ENCODE measurements around a stretch of chr21.

GRCh38 chr21:42228521-42229033, 9.6 kb downstream of the ABCG1 start:
- PRO-cap, 3 experiments = no peak in any of the 3 experiments
- RAMPAGE, long total RNA, 4 experiments = no peak in any of the 4 experiments
- RRBS = no CpG with 5 or more reads among the region's 8 CpGs

GRCh38 chr21:42230521-42231157, 11.7 kb downstream of the ABCG1 start:
- PRO-cap, 3 experiments = no peak in any of the 3 experiments
- RAMPAGE, long total RNA, 4 experiments = no peak in any of the 4 experiments
- RRBS = no CpG with 5 or more reads among the region's 14 CpGs

DNA sequence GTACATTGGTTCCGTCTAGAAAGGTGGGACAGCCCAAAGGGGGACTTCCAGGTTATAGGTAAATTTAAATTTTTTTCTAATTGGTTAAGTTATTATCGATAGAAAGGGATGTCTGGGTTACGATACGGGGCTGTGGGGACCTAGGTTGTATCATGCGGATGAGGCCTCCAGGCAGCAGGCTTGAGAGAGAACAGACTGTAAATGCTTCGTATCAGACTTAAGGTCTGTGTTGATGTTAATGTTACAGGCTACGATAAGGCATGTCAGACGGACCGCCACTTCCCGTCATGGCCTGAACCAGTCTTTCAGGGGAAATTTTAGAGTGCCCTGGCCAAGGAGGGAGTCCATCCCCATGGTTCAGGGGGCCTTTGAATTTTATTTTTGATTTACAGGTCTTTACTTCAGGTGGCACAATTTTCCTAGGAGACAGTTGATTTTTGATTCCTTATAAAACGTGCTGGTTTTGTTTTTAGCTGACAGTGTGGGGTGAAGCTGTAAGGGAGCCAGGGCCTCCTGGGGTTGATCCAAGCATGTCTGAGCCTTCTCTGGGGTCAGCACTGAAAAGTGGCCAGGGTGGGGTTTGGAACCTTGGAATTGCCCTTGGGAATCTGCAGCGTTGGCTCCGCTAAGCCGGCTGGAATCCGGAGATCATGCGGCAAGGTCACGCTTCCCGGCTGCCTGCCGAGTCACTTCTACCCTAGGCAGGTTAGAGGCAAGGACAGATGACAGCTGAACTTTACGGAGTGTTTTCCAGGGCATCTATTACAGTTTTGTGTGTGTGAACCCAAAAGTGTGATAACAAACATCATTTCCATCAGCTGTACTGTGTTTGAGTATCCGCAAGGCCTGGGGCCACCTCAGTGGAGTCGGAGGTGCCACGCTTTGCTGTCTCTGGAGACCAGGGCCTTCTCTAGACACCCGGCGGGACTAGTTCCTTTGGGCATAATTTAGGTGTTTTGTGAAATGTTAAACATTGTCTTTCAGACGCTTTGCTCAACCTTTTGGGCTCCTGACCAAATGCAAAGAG, 16.9 kb downstream of the ABCG1 start:
- PRO-cap, 3 experiments = peak in 3 of 3 experiments; most common plus-strand start position 246 of the sequence (in 1); most common minus-strand start position 203 of the sequence (in 2)
- RAMPAGE, long total RNA, 4 experiments = no peak in any of the 4 experiments
- RRBS = no CpG with 5 or more reads among the region's 26 CpGs

DNA sequence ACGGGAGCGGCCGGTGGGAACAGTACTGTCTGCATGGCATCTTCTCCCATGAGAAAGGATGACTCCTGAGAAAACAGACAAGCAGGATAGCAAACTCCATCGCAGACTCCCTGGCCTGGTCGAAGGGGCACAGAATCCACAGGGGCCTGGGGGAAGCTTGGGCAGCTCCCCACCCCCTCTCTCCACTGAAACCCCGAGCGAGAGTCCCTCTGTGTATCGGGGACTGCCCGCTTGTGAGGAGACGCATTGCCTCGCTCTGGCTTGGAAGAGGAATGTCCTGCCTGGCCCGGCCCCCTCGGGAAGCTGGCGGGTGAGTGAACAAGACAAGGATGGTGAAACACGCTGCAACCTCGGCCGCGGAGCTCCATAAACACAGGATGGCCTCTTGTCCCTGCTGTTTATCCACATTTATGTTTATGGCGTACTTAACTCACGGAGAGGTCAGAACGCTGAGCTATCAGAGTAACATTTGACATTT, 42.5 kb downstream of the ABCG1 start:
- PRO-cap, 3 experiments = no peak in any of the 3 experiments
- RAMPAGE, long total RNA, 4 experiments = no peak in any of the 4 experiments
- RRBS = no CpG with 5 or more reads among the region's 21 CpGs

DNA sequence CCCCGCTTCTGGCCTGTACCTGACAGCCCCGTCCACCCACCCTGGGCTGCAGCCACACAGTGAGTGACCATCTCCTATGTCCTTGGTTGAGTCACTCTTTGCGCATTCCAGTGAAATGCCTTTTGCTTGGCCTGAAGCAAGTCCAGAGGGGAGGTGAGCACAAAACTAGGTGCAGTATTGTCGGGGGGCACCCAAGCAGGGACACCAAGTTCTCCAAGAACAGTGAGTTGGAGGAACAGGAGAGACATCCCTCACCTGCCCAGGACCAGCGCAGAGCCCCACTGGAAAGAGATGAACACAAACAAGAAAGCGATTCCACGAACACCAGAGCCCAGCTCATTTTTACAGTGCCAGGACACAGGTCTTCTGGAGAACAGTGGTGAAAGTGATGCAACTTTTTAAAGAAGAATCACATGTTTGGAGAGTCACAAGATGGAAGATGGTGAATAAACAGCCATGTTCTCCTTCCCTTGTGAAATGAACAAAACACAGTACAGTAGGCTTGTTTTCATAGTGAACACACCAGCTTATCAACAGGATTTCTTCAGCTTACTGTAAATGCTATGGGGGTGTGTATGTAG, 10.0 kb downstream of the TMPRSS3 start:
- PRO-cap, 3 experiments = no peak in any of the 3 experiments
- RAMPAGE, long total RNA, 4 experiments = no peak in any of the 4 experiments
- RRBS = no CpG with 5 or more reads among the region's 7 CpGs

- PRO-cap, 3 experiments = no peak in any of the 3 experiments
- RAMPAGE, long total RNA, 4 experiments = no peak in any of the 4 experiments
- RRBS = no CpG with 5 or more reads among the region's 5 CpGs
Observed at GRCh38 chr21:42469176-42469761, 26.8 kb downstream of the RSPH1 start.

DNA sequence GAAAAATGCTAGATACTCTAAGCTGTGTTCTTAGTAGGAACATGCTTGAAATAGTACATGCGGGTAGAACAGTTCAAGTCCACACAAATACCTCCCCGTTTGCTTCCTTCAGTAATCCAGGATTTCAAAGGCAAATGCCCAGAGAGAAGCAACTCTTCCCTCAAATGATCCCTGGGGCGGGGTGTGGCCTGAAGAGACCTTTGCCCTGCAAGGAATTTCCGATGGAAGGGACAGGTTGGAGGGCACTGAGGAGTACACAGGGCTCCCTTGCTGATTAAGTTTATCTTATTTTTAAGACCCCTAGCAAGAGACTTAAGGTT, 2.7 kb downstream of the RSPH1 start:
- PRO-cap, 3 experiments = no peak in any of the 3 experiments
- RAMPAGE, long total RNA, 4 experiments = no peak in any of the 4 experiments
- RRBS = no CpG with 5 or more reads among the region's 4 CpGs

- PRO-cap, 3 experiments = peak in 3 of 3 experiments; most common plus-strand start chr21:42514274 (in 2); most common minus-strand start chr21:42514222 (in 2)
- RAMPAGE, long total RNA, 4 experiments = start-site peak on the plus strand in 1 of 4 experiments, at chr21:42514487-42514549 at its widest, 46 reads per replicate
- RRBS = 1% methylated on average over 50 of the region's 85 CpGs
Observed at GRCh38 chr21:42513957-42515151, 702 bp downstream of the SLC37A1 start.

GRCh38 chr21:42593136-42593730, 60.2 kb upstream of the PDE9A start:
- PRO-cap, 3 experiments = no peak in any of the 3 experiments
- RAMPAGE, long total RNA, 4 experiments = no peak in any of the 4 experiments
- RRBS = 3% methylated on average over 8 of the region's 25 CpGs

DNA sequence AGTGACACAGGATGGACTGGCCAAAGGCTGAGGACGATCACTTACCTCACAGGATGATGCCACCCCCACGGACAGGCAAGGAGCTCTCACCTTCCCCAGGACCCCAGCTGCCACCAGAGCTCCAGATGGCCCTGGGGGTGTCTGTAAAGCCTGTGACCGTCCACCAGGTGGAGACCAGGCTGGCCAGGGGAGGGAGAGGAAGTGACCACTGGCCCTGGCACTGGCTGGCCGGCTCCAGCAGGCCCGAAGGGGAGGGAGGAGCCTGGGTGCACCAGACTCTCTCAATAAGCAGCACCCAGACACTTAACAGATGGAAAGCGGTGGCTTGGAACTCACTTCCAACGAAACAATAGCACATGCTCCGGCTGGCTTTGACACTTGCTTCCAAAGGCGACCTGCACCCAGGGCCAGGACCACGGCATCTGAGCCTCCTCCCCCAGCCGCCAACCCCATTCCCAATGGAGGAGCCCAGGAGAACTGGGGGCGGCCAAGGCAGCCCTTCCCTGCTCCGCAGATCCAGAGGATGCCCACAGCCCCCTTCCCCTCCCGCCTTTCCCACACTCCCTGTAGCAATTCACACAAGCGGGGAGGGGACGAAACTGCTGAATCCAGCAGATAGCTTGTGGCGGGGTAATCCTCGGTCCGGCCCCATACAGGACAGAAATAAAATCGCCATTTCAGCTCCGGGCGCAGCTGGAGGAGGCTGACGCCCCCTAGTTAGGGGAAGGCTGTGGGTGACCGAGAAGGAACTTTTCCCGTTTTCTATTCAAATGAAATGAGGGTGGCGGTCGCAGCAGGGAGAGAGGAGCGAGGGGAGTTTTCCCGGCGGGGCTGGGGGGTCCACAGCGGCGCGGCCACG, 726 bp upstream of the PDE9A start:
- PRO-cap, 3 experiments = peak in 3 of 3 experiments; most common plus-strand start position 309 of the sequence (in 2)
- RAMPAGE, long total RNA, 4 experiments = no peak in any of the 4 experiments
- RRBS = 3% methylated on average over 8 of the region's 34 CpGs

DNA sequence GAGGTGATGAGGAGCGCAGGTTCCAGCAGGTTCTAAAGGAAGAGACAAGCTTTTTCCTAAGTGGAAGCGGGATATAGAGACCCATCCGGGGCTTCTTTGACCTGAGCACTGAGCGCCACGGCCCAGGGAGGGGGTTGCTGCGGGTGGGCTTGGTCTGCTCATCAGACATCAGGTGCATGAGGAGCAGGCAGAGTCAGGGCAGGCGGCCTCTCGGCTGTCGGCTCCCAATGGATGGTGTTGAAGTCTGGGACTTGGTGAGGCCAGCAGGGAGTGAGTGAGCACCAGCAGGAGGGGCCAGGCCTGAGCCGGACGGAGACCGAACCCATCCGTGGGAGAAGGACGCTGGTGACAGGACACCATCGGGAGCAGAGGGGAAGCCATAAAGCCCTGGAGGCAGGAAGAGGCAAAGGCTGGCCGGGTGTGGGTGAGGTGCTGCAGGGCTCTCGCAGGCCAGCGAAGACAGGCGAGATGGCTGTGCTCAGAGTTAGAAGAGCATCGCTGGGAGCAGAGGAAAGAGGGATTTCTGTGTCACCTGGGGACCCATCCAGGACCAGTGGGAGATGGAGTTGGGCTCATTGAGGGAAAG, 49.7 kb downstream of the PDE9A start:
- PRO-cap, 3 experiments = no peak in any of the 3 experiments
- RAMPAGE, long total RNA, 4 experiments = no peak in any of the 4 experiments
- RRBS = 93% methylated on average over 8 of the region's 20 CpGs

GRCh38 chr21:42724134-42724894, 70.9 kb downstream of the PDE9A start:
- PRO-cap, 3 experiments = no peak in any of the 3 experiments
- RAMPAGE, long total RNA, 4 experiments = no peak in any of the 4 experiments
- RRBS = no CpG with 5 or more reads among the region's 14 CpGs

DNA sequence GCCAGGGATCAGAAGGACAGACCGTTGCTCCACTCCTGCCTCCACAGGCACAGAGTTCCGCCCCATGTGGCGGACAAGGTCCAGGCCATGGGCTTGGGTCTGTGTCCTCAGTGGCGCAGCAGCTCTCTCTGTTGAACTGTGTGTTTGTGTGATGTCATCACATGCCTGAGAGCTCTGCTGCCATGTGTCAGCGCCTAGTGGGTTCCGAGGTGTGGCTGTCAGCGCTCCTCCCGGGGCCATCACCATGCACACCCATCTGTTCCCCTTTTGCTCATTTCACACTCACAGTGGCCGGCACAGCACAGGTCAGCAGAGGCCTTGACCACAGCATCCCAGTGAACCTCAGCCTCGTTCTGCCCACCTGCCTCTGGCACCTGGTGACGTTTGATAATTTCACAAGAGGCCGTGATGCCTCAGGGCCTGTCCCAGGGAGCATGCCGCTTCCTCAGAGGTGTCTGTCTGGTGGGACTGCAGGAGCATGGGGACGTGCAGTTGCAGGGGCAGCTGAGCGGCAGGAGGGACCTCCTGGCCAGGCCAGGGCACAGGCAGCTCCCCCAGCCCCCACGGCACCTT, 108.1 kb downstream of the PDE9A start:
- PRO-cap, 3 experiments = no peak in any of the 3 experiments
- RAMPAGE, long total RNA, 4 experiments = no peak in any of the 4 experiments
- RRBS = 47% methylated on average over 2 of the region's 16 CpGs

DNA sequence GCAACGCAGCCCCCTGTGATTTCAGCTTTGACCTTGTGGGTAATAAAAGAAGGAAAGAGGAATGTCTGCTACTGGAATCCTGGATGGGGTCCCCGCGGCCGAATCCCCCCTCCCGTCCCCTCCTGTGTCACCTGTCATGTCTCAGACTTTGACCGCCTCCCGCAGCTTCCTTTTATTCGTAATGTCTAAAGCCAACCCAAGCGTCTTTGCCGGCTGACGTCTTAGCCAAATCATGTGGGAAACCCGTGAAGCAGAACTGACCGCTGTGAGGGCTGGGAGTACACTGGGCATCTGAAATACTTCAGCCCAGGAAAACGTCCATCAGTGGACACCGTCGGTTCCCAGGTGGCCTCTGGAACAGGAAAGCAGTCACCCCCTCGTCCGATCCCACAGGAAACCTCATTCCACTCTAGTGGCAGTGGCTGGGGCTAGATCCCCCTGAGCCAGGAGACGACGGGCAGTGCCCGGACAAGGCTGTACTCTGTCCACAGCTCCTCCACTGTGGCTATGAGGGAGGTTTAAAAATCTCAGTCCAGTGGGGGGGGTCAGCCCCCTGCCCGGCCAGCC, 101.3 kb downstream of the WDR4 start:
- PRO-cap, 3 experiments = no peak in any of the 3 experiments
- RAMPAGE, long total RNA, 4 experiments = no peak in any of the 4 experiments
- RRBS = 41% methylated on average over 2 of the region's 22 CpGs

- PRO-cap, 3 experiments = no peak in any of the 3 experiments
- RAMPAGE, long total RNA, 4 experiments = no peak in any of the 4 experiments
- RRBS = 97% methylated on average over 5 of the region's 35 CpGs
Observed at GRCh38 chr21:42849488-42850350, 29.6 kb downstream of the WDR4 start.

DNA sequence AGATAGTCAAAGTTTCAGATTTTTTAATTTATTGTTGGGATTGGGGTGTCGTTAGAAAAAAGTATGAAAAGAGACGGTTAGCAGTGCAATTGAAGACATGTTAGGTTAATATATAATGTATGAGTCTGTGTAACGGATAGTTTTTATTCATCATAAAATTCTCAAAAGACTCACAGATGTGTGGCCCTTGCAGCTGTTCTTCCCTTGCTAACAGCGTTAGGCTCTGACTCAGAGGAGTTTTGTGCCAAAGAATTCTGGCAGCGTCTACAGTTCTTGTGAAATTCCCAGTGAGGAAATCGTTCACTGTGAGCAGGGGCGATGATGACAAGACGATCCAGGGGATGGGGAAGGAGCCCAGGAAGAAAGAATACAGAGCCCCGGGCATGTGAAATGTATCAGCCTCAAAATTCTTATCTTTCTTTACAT, 14.6 kb upstream of the ERVH48-1 start:
- PRO-cap, 3 experiments = peak in 1 of 3 experiments; most common minus-strand start position 212 of the sequence (in 1)
- RAMPAGE, long total RNA, 4 experiments = no peak in any of the 4 experiments
- RRBS = no CpG with 5 or more reads among the region's 9 CpGs

GRCh38 chr21:42980991-42981689, 6.8 kb downstream of the PKNOX1 start:
- PRO-cap, 3 experiments = no peak in any of the 3 experiments
- RAMPAGE, long total RNA, 4 experiments = no peak in any of the 4 experiments
- RRBS = no CpG with 5 or more reads among the region's 11 CpGs

- PRO-cap, 3 experiments = no peak in any of the 3 experiments
- RAMPAGE, long total RNA, 4 experiments = no peak in any of the 4 experiments
- RRBS = no CpG with 5 or more reads among the region's 13 CpGs
Observed at GRCh38 chr21:43020988-43021510, 46.7 kb downstream of the PKNOX1 start.

DNA sequence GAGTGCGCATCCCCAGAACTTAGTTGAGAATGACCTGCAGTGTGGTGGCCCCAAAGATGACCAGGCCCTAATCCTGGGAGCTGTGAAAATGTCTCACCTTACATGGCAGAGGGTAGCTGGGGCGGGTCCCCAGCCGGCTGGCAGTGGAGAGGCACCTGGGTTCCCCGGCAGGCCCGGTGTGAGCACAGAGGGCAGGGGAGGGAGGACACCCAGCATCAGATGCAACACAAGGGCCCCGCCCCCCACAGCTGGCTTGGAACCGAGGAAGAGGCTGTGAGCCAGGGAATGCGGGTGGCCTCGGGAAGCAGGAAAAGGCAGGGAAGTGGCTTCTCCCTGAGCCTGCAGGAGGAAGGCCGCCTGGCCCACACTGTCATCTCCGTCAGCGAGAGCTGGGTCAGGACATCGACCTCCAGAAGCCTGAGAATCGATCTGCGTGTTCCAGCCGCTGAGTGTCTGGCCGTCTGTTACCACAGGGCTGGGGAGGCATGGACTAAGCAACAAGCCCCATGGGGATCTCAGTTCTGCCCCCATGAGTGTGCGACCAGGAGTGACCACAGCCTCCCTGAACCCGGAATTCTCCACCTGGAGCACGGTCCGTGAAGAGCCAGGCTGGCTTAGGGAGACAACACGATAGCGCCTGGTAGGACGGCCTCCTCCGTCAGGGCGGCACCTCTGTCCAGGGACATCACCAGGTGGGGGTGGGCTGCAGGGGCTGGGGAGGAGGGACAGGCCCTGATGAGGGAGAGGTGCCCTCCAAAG, 87.2 kb downstream of the SIK1 start:
- PRO-cap, 3 experiments = no peak in any of the 3 experiments
- RAMPAGE, long total RNA, 4 experiments = no peak in any of the 4 experiments
- RRBS = no CpG with 5 or more reads among the region's 26 CpGs

DNA sequence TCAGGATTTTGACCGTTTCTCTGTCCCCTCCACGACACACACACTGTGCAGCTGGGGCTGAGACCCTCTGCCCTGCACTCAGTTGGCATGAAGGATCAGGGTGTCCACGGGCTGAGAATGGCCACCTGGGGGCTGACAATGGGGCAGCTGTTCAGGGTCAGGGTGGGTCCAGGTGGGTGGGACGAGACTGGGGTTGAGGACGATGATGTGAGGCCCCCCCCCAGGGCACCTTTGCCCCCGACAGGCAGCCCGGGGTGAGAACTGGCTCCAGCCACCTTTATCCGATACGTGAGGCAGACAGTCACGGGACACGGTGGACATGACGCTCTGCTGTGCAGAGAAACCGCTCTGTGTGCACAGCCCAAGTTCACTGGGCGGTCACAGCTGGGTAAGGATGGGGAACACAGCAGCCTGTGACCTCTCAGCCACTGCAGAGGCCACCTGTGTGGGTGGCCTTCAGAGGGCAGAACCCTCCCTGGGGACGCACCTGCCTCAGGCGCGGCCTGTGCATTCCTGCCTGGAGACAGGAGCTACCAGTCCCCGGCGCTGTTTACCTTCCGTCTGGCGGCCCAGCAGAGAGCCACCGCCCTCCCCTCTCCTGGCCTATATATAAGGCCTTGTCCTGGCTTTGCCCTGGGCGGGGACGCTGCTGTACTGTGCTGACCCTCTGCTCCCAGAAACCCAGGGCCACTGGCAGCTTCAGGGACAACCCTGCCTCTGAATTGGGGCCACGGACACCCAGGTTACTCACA, 84.0 kb downstream of the SIK1 start:
- PRO-cap, 3 experiments = no peak in any of the 3 experiments
- RAMPAGE, long total RNA, 4 experiments = no peak in any of the 4 experiments
- RRBS = no CpG with 5 or more reads among the region's 25 CpGs